ENCODE data around the genes SERPINB1 and RIPK1.

- PRO-cap, 3 experiments, result no peak in any of the 3 experiments
- RAMPAGE, long total RNA, result no peak
These were observed 120.6 kb upstream of the GMDS start for GRCh38 chr6:2365854-2366565.

DNA sequence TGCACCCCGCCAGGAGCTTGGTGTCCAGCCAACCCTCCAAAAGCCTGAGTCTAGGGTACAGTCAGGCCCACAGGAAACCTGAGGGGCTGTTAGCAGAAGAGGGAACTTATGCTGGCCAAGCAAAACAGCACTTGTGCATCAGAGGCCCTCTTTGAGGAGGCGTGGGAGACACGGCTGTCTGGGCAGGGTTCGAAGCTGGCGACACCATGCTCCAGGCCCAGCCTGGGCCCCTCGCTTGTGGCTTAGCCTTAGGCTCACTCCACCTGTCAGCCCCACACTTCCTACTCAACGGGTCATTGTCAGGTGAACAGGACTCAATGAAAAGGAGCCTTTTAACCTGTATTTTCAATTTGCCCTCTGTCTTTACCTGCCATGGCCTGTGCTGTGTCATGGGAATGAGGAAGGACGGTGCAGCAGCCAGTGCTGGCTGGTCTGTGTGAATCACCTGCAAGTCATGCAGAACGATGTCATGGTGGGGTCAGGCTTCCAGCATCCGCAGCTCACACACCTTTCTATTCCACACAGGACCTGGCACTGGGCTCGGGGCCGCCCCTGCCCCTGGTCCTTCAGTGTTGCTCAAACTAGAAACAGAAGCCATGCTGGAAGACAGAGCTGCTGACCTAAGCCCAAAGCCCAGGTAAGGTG lies 188.6 kb upstream of the GMDS start:
- PRO-cap, 3 experiments, result no peak in any of the 3 experiments
- RAMPAGE, long total RNA, result no peak

- PRO-cap, 3 experiments, result no peak in any of the 3 experiments
- RAMPAGE, long total RNA, result no peak
These were observed 4.9 kb downstream of the WRNIP1 start for GRCh38 chr6:2769921-2770594.

- PRO-cap, 3 experiments, result peak in 3 of 3 experiments; most common plus-strand start chr6:2841617 (in 1); most common minus-strand start chr6:2841860 (in 3)
- RAMPAGE, long total RNA, result no peak
These were observed at the start of gene SERPINB1 for GRCh38 chr6:2840923-2842322. Gene SERPINB1, minus strand, starts transcription at chr6:2841863.

DNA sequence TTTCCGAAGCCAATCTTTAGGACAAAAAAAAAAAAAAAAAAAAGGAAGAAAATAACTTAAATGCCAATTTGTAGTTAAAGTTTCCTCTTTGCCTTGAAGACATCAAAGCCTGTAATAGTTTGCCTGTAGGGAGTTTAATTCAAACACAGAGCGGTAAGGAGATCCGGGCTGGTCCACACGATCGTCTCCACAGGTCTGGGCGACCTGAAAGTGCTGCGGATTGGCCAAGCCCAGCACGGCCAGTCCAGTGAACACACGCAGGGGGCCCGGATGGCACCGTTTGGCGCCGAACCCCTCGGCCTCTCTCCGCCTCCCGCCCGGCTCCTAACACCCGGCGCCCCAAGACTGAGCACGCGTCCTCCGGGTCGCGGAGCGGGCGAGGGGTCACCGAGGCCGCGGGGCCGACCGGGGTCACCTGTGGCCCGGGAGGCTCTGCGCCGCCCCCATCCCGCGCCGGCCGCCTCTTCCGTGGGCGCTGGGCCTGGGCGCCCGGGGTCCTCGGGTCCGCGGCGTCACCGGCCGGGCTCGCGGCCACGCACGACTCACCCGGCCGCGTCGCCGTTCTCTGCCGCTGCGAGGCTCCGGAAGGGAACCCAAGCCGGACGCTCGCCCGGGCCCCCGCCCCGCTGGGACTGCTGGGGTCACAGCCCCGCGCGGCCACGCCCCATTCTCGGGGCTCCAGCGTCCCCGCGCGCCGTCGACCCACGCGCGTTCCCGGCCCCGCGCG lies 502 bp downstream of the SERPINB6 start:
- PRO-cap, 3 experiments, result peak in 3 of 3 experiments; most common plus-strand start position 327 of the sequence (in 2); most common minus-strand start position 189 of the sequence (in 1)
- RAMPAGE, long total RNA, result no peak

DNA sequence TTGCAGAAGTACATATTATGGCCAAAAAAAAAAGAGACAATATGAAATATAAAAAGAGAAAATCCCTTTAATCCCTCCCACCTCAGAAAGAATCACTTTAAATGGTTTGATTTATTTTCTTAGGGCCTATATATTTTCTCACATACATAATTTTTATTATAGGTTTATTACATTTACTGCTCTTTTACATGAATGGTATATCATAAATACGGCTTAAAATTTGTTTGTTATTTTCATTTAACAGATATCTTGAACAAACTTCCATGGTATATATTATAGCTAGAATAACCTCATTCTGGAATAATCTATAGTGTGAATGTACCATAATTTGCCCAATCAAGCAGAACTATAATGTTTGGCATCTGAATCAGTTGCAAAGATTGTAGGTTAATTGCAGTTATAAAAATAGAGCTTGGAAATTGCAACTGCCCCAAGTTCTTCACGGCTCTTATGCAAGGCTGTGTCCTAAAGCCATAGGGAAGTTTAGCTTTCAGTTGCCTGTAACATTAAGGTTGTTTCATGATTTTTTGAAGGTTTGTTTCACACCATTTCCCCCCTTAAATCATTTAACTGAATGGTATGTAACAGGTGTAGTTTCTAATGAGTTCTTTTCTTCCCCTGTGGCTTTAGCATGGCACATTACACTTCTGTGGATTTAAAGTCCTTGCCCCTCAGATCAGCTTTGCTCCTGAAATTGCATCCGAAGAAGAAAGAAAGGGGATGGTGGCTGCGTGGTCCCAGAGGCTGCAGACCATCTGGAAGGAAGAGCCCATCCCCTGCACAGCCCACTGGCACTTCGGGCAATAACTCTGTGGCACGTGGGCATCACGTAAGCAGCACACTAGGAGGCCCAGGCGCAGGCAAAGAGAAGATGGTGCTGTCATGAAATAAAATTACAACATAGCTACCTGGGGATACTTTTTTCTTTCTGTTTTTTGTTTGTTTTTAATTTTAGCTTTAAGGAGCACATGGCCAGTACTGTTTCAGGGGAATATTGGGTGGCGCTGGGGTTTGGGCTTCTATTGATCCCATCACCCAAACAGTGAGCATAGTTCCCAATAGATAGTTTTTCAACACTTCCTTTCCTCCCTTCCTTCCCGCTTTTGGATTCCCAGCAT lies 19.5 kb downstream of the NQO2 start:
- PRO-cap, 3 experiments, result no peak in any of the 3 experiments
- RAMPAGE, long total RNA, result no peak

DNA sequence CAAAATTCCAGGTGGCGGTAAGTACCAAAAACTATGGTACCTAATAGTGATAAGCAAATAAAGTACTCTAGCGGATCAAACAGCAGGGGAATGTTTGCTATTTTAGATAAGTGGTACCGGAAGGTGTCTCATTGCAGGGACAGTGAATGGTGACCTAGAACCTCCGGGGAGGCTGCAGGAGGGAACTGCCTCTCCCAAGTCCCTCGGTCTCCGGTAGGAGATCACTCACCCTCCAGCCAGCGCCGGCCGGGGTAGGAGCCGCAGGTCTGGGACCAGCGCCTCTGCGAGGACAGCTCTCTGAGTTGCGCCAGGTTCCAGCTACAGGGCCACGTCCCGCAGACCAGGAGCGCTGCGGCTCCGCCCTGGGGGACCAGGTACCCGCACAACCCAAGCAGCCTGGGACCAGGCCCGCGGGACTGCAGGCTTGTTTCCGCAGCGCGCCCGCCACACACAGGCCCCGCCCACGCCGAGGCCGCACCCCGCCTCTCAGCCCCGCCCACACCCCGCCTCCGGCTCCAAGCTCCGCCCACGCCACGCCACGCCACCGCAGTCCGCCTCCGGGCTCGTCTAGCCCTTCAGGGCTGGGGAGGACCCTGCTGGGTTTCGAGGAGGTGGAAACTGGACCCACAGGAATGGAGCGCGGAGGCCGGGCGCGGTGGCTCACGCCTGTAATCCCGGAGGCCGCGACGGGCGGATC lies 14.8 kb upstream of the RIPK1 start:
- PRO-cap, 3 experiments, result peak in 1 of 3 experiments; most common plus-strand start position 549 of the sequence (in 1); most common minus-strand start position 418 of the sequence (in 1)
- RAMPAGE, long total RNA, result no peak

- PRO-cap, 3 experiments, result peak in 3 of 3 experiments; most common plus-strand start chr6:3069057 (in 2); most common minus-strand start chr6:3068379 (in 1)
- RAMPAGE, long total RNA, result no peak
These were observed at the start of gene RIPK1 for GRCh38 chr6:3068040-3069254. Gene RIPK1, plus strand, starts transcription at chr6:3068494.

GRCh38 chr6:3077347-3078158 lies 9.3 kb downstream of the RIPK1 start:
- PRO-cap, 3 experiments, result no peak in any of the 3 experiments
- RAMPAGE, long total RNA, result no peak

DNA sequence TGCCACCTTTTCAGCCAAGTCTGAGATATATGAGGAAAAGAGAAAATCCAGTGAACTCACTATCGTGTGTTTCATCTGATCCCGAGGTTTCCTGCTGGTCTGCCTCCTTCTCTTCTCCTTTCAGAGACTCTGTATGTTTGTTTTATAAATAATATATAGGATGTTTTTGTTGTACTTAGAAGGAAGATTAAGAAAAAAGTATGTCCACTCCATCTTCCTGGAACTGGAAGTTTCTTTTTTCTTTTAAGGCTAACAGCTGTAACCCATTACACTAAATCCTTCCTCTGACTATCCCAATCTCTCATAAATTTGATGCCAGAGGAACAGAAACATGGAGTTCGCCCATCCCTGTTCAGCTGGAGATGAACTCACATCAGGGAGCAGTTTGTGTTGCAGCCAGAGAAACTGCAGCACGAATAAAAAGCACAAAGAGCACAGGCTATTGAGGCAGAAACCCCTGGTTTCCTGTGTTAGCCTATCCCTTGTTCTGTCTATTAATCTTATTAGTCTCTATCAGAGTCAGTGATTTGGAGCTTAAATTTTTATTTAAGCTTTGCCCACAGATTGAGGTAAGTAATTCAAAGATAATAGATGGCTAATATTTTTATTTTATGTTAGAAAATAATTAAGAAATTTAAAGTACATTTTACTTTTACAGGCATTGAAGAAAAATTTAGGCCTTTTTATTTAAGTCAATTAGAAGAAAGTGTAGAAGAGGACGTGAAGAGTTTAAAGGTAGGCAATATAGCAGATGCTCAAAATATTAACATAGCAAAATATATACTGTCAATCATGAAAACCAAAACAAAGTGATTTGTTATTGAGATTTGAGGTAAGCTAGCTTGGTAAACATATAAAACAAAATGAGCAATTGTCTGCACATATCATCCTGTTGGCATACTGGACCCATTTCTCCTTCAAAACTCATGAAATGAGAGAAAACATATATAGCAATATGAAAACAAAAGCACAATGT lies 20.9 kb downstream of the RIPK1 start:
- PRO-cap, 3 experiments, result no peak in any of the 3 experiments
- RAMPAGE, long total RNA, result no peak

DNA sequence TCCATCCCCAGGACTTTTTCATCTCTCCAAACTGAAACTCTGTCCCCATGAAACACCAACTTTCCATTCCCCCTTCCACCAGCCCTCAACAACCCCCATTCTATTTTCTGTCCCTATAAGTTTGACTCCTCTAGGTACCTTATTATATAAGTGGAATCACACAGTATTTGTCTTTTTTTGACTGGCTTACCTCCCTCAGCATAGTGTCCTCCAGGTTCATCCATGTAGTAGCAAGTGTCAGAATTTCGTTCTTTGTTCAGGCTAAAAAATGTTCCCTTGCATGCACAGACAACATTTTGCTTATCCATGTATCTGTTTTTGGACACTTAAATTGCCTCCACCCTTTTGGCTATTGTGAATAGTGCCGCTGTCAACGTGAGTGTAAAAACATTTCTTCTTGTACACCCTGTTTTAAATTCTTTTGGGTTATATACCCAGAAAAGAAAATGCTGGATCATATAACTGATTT lies 878 bp upstream of the BPHL start:
- PRO-cap, 3 experiments, result no peak in any of the 3 experiments
- RAMPAGE, long total RNA, result no peak

DNA sequence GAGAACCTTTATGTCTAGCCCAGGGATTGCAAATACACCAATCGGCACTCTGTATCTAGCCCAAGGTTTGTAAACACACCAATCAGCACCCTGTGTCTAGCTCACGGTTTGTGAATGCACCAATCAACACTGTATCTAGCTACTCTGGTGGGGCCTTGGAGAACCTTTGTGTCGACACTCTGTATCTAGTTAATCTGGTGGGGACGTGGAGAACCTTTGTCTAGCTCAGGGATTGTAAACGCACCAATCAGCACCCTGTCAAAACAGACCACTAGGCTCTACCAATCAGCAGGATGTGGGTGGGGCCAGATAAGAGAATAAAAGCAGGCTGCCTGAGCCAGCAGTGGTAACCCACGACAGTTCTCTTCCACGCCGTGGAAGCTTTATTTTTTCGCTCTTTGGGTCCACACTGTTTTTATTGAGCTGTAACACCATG lies 13.9 kb upstream of the TUBB2A start:
- PRO-cap, 3 experiments, result no peak in any of the 3 experiments
- RAMPAGE, long total RNA, result no peak

DNA sequence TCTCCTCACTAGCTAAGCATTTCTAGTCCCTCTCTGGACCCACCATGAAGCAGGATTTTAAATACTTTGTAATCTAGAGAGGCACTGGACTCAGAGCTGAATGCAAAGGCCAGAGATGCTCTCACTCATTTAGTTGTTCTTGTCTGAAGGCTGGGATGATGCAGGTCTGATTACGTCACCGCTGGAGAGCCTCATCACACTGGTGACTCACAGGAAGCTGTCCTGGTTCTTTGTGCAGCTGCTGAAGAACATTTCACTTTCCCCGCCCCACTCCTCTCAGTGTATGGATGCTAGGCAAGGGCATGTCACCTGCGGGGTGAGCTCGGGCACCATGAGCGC lies 19.4 kb upstream of the TUBB2A start:
- PRO-cap, 3 experiments, result no peak in any of the 3 experiments
- RAMPAGE, long total RNA, result no peak

DNA sequence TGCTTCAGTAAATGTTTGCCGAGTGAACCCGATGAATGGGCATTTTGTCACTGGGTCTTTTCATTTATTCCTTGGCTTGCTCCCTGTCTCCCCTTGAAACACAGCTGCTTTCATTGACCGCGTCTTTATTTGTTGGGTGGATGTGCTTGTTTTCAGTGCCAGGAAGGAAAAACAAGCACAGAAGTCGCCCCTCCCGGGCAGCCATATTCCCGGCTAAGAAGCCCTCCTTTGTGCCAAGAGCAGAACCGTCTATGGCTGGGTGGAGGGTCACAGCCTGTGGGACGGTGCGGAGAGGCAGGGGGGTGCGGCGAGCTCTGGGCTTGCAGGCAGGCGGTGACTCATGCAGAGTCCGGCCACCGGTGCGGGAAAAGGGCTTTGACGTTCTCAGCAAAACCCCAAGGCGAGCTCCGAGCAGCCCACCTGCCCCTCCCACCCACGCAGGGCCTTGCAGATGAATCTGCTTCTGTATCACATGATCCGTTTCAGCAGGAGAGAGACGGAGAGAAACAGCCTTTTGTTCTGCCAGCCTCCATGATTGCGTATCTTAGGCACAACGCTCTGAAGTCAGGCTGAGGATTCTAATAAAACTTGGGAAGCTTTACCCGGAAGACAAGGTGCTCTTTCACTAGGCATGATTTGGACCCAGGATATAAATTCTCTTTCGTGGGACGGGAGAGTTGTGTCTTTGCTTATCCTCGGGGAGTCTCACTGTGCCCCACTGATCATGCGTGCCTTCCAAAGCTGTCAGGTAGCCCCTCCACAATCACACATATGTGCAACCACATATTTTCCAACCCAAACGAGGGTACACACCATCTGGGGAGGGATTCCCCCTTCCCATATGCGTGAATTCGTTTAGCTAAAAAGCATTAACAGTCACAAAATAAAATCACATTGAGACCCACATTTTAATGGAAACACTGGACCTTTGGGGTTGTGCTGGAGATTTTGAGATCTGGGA lies 11.0 kb upstream of the PSMG4 start:
- PRO-cap, 3 experiments, result peak in 3 of 3 experiments; most common plus-strand start position 345 of the sequence (in 2); most common minus-strand start position 361 of the sequence (in 1)
- RAMPAGE, long total RNA, result no peak

GRCh38 chr6:3318562-3319213 lies 59.9 kb downstream of the PSMG4 start:
- PRO-cap, 3 experiments, result no peak in any of the 3 experiments
- RAMPAGE, long total RNA, result no peak

DNA sequence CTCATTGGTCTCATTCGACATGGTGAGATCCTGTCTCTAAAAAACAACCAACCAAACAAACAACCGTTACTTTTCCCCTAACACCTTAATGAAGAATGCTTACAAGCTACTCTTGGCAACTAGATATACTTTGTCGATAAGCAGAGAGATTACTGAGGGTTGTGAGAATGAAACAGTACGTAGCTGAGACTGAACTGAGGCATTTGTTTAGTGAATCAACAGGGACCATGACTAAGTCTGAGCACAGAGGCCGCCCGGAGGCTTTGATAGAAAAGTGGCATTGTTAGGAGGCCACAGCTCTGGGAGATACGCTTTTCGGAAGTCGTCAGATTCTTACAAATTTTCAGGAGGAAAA lies 69.3 kb downstream of the PSMG4 start:
- PRO-cap, 3 experiments, result no peak in any of the 3 experiments
- RAMPAGE, long total RNA, result no peak

- PRO-cap, 3 experiments, result no peak in any of the 3 experiments
- RAMPAGE, long total RNA, result no peak
These were observed 70.4 kb downstream of the SLC22A23 start for GRCh38 chr6:3386156-3387196.

DNA sequence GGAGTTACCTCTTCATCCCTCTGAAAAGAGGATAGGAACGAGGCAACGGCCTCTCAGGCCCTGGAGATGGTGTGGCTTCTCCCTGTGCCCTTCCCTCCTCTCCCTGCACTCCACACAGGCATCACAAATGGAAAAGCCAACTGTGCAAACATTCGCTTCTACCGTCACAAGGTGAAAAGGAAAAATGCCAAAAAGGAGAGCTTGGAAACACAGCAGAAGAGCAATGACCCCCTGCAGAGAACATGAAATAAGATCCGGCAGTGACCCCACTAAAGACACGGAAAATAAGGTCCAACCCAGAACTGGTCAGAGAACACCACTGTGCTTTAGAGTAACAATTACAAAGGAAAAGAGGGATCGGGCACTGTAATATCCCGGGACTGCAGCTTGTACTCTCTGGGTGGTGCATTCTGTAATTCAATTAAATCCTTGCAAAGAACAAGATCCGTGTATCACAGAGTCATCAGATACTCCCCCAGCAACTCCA lies 63.0 kb downstream of the SLC22A23 start:
- PRO-cap, 3 experiments, result no peak in any of the 3 experiments
- RAMPAGE, long total RNA, result no peak

- PRO-cap, 3 experiments, result no peak in any of the 3 experiments
- RAMPAGE, long total RNA, result no peak
These were observed 61.0 kb downstream of the SLC22A23 start for GRCh38 chr6:3395855-3396283.

- PRO-cap, 3 experiments, result no peak in any of the 3 experiments
- RAMPAGE, long total RNA, result no peak
These were observed 46.2 kb downstream of the SLC22A23 start for GRCh38 chr6:3410361-3411323.